NALM6 (cell line): ENCODE data around the gene CEPT1.

- PRO-cap: no peak
These were observed 46.4 kb upstream of the CSF1 start for GRCh38 chr1:109864019-109864796.

GRCh38 chr1:109883252-109883931 lies 27.3 kb upstream of the CSF1 start:
- PRO-cap: no peak

DNA sequence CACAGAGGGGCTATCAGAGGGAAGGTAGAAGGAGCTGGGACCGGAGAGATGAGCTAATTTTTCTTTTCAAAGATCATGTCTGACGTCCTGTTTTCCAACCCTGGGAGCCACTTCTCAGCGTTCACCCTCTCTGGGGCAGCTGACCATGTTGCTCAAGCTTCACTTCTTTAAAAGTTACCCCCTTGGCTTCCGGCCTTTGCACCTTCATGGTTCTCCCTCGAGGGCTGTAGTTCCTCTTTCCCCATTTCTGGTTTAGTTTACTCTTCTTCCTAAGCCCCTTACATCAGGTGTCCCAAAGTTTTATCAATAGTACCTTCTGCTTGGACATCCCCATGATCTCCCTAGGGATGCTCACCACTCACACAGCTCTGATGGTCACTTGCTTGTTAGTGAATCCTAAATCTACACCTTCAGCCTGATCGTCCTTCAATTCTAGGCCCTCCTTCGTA lies 23.8 kb upstream of the CSF1 start:
- PRO-cap: unidirectional peak, minus-strand start at position 116 of the sequence; unidirectional peak, minus-strand start at position 132 of the sequence

- PRO-cap: no peak
These were observed 22.9 kb downstream of the AHCYL1 start for GRCh38 chr1:110007271-110007959.

DNA sequence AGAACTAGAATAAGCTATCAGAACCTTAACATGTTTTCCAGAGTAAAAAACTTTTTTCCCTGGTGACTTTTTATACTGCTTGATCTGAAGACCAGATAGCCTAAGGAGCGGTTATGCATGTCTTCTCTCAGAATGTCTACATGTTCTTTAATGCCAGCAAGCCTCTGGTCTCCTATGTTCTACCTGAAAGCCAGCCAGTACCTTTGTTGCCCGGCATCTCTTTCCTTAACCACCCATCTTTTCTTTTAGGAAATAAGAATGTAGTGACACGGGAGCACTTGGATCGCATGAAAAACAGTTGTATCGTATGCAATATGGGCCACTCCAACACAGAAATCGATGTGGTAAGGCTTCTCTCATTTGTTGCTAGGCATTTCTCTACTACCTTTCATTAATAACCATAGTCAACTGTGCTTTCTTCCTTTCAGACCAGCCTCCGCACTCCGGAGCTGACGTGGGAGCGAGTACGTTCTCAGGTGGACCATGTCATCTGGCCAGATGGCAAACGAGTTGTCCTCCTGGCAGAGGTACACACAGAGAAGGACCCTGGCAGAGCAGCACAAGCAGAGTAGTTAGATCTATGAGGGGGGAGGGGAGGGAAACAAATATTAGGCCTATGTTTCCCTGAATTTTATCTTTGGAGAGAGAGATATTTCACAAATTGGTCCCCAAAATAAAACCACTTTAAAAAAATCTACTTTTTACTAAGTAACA lies 16.1 kb upstream of the STRIP1 start:
- PRO-cap: no peak

- PRO-cap: no peak
These were observed 4.8 kb upstream of the STRIP1 start for GRCh38 chr1:110029579-110029987.

GRCh38 chr1:110050607-110051005 lies 16.2 kb downstream of the STRIP1 start:
- PRO-cap: no peak

- PRO-cap: bidirectional peak, plus-strand start at chr1:110102380, minus-strand start at chr1:110102242
These were observed 10.0 kb upstream of the UBL4B start for GRCh38 chr1:110102096-110102706.

DNA sequence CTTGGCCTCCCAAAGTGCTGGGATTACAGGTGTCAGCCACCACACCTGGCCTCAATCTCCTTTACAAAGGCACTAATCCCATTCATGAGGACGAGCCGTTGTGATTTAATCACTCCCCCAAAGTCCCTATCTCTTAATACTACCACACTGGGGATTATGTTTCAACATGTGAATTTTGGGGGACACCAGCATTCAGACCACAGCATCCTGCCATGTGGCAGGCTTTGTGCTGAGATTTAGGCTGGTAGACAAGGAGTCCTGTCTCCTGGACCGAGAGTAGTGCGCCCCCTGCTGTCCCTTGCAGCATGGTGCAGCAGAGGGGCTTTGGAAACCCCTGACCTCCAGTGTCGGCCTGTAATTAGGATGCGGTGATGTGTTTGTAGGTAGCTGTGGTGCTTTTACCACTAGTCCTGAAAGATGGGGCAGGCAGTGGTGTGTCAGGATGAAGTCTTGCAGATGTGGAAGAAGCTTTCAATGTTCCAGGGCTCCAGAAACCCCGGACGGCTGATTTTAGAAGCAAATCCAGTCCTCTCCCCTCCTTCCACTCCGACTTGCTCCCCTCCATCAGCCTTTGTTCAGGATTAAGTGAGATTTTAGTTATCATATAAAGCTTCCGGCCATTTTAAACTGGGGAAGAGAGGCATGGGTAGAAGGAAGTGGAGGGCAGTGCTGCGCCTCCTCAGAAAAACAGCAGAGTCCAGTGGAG lies 4.2 kb downstream of the UBL4B start:
- PRO-cap: no peak

- PRO-cap: no peak
These were observed 33.0 kb downstream of the KCNC4 start for GRCh38 chr1:110242837-110243762.

GRCh38 chr1:110412469-110412892 lies 5.0 kb upstream of the LAMTOR5 start:
- PRO-cap: no peak

DNA sequence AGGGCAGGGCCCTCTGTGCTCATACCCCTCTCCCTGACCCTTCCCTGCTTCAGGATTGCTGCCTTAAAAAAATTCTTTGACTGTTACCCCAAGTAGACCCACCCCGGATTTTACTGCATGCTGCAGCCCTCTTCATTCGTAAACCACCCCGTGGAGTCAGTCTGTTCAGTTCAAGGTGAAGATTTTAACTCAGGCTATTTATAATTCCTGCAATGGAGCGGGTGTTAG lies 15.9 kb downstream of the PROK1 start:
- PRO-cap: unidirectional peak, minus-strand start at position 158 of the sequence

GRCh38 chr1:110899380-110899813 lies 26.4 kb downstream of the CD53 start:
- PRO-cap: no peak

DNA sequence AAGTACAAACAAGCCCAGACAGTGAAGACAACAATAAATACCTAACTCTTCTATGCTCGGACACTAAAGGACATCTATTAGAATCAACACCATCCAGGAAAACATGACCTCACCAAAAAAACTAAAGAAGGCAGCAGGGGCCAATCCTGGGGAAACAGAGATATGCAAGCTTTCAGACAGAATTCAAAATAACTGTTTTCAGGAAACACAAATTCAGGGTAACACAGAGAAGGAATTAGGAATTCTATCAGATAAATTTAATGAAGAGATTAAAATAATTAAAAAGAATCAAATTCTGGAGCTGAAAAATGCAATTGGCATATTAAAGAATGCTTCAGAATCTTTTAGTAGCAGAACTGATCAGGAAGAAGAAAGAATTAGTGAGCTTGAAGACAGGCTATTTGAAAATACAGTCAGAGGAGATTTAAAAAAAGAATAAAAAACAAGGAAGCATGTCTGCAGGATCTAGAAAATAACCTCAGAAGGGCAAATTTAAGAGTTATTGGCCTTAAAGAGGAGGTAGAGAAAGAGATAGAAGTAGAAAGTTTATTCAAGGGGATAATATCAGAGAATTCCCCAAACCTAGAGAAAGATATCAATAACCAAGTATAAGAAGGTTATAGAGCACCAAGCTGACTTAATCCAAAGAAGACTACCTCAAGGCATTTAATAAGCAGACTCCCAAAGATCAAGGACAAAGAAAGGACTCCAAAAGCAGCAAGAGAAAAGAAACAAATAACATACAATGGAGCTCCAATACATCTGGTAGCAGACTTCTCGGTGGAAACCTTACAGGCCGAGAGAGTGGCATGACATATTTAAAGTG lies 31.9 kb downstream of the CD53 start:
- PRO-cap: no peak

DNA sequence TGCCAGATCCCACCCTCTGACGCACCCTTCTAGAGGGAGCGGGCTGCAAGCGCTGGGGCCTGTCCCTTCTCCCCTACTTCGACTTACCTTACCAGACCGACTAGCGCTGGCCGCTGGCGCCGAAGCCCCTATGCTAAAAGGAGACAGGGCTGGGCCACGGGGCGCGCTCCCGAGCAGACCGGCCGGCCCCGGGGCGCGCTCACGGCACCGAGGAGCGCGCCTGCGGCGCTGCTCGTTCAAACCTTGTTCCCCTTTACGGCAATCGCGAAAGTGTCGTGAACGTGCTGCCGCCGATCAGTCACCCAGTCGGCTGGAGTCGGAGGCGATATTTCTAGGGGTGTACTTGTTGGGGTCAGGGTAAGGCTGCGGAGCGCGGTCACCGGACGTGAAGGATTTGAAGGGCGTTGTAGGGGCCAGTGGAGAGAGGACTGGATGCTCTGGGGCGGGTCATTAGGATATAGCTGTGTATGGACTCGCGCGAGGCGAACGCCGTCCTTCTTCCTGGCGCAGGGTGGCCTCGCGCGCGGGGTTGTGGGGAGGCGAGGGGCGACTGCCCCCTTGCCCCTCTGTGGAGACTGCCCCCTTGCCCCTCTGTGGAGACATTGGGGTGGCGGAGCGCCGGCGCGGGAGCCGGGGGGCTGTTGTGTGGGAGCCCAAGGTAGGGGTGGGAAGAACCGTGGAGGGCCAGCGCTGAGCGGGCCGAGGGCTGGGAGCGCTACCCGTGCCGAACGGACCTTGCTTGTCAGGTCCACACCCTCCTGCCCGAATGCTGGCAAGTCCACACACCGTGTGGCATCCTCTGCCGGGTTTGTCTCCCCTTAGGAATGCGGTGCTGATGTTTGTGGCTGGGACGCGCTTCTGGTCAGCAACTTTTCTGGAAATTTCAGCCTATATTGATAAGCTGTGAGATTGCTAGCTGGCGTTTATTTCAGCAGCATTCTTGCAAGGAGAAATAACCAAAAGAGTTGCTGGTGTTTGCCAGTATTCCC lies at the start of gene CEPT1:
CEPT1 (plus strand) TSS at position 273 of the 989 bp plus-strand sequence.
- PRO-cap: bidirectional peak, plus-strand start at position 328 of the sequence, minus-strand start at position 102 of the sequence

DNA sequence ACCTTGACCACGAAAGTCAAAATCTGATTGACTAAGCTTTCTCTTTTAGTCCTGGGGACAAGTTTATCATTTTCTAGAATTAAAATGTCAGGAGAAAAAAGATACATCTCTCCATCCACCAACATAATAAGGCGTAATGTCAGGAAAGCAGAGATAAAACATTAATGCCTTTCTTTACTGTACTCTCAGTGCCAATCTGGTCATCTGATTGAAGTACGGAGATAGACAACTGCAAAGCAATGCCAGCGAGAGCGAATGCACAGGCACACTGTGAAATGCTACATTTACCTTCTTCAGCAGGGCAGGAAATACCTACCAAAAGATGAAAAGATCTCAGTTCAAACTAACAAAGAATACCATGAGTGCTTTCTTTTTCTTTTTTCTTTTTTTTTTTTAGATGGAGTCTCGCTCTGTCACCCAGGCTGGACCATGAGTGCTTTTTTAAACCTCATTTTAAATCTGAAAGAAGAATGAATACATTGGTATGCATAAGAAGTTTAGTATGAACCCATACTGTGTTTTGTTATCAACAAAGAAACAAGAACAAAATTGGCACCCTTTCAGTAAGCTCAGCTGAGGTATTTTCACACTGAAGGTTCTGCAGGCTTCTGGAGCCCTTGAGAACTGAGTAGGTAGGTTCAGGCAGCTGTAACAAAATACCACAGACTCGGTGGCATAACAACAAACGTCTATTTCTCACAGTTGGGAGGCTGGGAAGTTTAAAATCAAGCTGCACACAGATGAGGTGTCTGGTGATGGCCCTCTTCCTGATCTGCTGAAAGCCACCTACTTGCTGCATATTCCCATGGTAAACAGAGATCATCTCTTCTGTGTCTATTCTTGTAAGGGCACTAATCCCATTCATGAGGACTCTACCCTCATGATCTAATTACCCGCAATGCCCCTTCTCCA lies 1.7 kb upstream of the CHI3L2 start:
- PRO-cap: no peak

DNA sequence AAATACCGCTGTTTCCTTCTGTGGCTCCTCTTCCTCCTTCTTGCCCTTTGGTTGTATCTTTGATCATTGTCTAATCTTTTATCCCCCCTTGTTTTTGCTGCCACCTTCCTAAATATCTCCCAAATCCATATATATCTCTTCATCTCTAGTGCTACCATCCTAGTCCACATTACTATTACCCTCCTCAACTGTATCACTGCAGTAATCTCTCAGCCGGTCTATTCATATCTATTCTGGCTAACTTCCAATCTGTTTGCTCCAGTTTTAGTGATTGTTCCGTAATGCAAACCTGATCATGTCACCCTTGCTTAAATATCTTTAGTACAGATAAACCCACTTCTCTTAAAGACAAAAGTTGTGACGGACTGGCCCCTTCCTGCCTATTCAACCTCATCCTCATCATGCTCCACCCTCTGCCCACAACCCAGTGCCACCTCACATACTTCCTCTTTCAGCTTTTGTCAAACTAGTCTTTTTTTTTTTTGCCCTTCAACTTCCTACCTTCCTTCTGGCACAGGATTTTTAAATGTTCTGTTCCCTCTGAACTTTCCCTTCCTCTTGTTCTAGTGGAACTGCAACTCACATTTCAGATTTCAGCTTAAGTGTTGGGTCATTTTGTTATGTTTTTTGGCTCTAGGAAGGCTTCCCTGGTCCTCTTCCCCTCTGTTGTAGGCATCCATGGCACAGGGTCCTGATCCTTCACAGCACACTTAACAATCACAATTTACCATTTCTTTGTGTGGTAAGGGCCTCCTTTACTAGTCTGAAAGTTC lies 2.7 kb upstream of the C1orf162 start:
- PRO-cap: no peak

- PRO-cap: no peak
These were observed 3.3 kb downstream of the INKA2 start for GRCh38 chr1:111735877-111736356.

DNA sequence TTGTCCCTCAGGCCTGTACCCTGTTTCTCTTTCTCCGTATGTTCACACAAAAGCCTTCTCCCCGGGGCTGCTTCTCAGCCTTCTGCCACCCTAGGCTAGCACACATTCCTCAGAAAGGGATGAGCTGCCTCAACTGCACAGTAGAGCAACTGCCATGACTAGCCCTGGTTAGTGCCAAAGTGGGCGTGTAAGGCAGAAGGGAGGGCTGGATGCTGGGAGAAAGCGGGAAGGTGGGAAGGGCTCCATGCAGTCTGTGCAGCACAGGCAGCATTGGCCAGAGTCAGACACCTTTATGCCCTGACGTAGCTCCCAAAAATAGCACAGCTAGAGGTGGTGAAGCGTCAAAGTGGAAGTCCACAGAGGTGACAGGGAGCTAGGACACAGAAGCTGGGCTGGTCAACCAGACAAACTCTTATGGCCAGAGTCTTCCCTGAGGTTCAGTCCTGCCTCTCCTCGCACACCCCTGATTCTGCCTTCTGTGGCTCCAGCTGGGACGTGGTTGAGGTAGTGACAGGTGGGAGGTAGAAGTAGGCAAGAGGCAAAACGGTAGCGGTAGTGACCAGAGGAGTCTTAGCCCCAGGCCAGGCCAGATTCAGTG lies 45.4 kb downstream of the DDX20 start:
- PRO-cap: no peak

- PRO-cap: no peak
These were observed 102.2 kb downstream of the KCND3 start for GRCh38 chr1:111887241-111887705.